Measurements from ENCODE around the gene ZDHHC14.

GRCh38 chr6:156778175-156778518, 969 bp downstream of the ARID1B start:
- PRO-cap, result bidirectional peak, plus-strand start at chr6:156778466, minus-strand start at chr6:156778348

GRCh38 chr6:156826158-156826972, 49.2 kb downstream of the ARID1B start:
- PRO-cap, result no peak

- PRO-cap, result no peak
Observed at GRCh38 chr6:156848551-156849080, 71.4 kb downstream of the ARID1B start.

DNA sequence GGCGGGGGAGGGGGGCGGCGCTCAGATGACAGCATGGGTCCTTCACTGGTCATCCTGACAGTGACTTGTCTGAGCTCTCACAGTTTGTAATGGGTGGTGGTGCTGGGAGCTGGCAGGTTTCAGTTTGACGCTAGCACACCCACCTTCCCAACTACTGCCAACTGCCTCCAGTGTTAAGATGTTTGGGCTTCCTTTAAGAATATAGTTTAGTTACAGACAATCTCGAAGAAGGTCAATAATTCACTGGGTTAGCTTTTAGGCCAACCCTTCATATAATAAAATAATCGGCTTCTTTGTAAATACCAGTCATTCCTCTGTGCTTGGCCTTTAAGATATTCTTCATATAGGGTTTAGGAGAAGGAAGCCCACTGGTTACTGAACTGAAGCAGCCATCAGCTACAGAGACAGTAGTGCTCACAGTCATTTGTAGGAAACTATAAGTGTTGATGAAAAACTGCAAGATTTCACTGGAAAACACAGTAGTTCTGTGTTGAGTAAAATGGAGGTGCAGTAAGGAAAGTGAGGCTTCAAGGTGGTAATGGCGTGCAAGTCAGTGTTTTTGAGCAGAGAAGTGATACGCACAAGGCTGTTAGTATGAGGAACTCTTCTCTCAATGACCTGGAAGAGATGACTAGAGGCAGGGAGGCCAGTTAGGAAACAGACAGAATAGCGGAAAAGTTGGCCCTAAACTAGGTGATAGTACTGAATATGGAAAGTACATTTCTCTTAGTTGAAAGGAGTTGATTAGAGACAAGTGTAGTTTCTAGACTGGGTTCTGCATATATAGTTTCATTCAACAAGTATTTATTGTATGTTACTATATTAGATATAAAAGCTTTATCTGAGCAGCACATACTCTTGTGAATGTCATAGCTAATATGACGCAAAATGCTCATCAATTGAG, 231.8 kb downstream of the ARID1B start:
- PRO-cap, result no peak

DNA sequence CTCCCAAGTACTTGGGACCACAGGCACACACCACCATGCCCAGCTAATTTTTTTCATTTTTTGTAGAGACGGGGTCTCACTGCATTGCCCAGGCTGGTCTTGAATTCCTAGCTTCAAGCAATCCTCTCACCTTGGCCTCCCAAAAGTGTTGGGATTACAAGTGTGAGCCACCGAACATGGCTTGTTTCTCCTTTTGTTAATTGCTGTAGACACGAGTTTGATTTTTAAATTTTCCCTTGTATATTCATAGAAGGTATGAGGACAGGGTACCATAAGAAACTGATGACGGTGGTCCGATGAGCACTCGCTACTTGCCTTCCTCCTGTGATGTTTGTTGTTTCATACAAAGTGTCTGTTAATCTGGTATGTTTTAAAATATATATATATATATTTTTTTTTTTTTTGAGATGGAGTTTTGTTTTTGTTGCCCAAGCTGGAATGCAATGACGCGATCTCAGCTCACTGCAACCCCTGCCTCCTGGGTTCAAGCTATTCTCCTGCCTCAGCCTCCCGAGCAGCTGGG, 260.9 kb downstream of the TMEM242 start:
- PRO-cap, result no peak

DNA sequence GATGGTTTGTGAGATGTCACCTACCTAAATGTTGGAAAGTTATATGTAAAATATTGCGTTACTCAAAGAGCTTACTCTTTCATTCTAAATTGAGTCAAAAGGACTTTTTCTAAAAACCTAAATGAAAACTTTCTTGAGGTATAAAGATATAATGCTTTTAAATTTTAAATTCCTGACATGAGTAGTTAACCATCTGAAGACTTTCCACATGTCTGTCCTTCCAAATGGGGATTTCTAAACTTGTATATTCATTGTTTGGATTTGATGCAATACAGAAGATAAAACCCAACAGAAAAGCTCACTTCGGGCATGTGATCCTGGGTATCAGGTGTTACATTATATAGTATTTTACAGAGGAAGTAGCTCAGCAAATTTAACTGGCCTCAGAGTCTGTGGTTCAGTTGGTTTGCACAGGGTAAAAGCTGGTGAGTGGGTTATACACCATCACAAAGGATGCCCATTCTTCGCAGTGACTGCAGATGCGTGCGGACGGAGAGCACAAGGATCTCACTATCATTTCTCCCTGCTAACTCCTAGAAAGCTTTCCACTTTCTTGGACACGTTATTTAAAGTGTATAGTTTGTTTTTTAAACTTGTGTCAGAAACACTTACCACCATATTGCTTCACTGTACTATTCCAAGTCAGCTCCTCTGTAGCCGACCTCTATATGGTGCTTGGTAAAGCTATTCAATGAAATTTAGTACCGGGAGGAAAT, 236.7 kb downstream of the TMEM242 start:
- PRO-cap, result no peak

- PRO-cap, result no peak
Observed at GRCh38 chr6:157207378-157208070, 115.8 kb downstream of the TMEM242 start.

DNA sequence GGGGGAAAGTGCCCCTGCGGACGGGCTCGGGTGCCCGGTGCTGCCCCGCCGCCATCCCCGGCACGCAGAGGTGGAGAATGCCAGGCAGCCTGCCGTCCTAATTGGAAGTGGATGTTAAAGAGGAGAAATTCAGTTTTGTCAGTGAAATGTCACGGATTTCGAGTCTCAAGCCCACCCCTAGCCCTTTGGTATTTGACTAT, 86.5 kb downstream of the TMEM242 start:
- PRO-cap, result no peak

DNA sequence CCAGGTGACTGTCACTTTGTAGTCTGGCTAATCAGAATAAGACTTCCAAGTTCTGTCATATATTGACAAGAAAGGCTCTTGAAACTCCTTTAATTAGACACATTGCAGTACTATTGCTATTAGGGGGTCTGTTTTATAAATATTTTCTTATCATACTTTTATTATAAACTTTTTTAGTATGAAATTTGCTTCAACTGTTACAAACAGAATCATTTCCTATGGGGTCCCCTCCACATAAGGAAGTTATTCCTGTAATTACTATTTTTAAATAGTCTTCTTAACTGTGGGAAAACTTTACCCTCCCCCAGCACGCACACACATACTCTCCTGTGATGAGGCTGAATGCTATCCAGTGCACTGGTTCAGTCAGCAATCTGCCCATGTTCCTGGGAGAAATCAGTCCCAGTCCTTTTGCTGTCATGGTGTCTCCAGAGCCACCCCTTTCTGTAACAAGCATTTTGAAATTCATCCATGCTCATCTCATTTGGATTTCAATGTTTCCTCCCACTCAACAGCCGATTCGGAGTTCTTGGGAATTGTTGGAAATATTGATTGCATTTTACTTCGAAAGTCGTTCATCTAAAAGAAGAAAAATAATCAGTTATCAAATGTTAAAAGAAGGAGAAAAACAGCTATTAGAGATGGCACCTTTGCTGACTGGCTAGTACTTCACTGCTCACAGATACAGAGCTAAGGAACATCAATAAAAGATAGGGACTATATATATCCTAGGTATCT, 30.7 kb downstream of the TMEM242 start:
- PRO-cap, result no peak

DNA sequence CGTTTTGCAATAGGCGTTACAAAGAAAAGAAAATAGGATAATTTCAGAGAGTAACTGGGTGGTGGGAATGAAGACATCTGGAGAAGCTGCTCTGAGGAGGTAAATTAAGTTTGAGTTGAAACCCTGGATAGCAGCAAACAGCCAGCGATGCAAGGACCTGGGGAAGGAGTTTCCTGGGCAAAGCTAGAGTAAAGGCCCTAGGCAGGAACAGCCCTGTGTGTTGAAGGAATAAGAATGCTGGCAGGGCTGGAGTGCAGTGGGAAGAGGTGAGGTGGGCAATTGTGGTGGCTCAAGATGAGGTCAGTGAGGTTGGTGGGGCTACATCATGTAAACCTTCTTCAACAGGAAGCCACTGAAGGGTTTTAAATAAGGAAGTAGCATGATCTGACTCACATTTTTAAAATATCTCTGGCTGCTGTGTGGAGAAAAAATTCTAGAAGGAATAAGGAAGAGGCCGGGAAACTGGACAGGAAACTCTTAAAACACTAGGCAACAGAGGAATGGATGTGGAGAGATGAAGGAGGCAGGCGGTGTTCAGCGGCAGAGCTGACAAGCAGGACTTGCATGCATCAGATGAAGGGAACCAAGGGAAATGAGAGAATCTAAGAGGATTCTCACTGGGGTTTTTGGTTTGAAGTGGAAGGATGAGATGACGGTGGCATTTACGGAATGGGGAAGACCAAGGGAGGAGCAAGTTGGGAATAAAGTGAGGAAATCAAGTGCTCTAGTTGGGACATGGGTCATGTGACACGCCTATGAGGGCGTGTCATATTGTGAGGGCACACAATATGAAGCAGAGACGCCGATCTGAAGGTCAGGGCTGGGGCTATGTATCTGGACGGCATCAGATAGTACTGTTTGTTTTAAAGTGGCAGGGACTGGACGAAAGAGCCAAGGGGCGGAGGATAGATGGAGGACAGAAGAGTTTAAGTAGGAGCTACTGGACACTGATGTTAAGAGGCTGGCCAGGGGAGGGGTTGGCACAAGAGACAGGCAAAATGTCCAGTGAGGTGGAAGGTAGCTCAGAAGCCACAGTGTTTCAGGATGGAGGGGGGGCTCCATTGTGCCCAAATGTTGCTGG, 18.3 kb downstream of the TMEM242 start:
- PRO-cap, result no peak

- PRO-cap, result no peak
Observed at GRCh38 chr6:157312011-157312751, 11.1 kb downstream of the TMEM242 start.

- PRO-cap, result no peak
Observed at GRCh38 chr6:157380744-157381607, at the start of gene ZDHHC14. Gene ZDHHC14 (plus strand): TSS chr6:157381190.

- PRO-cap, result no peak
Observed at GRCh38 chr6:157625618-157626142, 197.4 kb upstream of the SNX9 start.

- PRO-cap, result no peak
Observed at GRCh38 chr6:157632798-157633330, 190.2 kb upstream of the SNX9 start.

DNA sequence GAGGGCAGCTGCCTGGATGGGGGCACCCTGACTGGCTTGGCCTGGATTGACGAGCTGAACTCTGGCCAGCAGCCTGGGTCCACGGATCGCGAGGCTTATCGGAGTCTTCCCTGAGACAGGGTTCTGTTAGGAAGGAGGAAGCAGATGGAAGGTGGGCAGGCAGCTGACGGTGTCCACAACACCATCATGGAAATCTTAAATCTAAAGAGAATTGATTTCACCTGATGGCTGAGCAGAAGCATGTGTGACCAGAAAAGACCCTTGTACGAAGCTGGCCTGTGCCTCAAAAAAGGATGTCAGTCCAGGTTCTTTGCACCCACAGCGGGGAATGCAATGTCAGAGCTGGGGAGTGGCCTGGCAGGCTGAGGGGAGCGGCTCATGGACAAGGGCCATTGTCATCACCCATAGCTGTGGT, 109.4 kb upstream of the SNX9 start:
- PRO-cap, result no peak

DNA sequence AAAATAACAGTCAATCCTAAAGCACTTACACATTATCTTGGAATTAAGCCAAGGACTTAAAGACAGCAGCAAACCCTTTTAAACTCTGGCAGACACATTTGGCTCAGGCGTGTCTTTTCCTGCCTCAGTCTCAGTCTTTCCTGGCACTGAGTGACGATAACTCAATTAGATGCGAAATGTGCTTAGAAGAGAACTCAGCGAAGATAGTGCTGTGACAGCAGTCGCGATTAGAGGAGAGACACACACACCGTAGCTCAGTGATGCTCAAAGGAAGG, 103.7 kb upstream of the SNX9 start:
- PRO-cap, result no peak

DNA sequence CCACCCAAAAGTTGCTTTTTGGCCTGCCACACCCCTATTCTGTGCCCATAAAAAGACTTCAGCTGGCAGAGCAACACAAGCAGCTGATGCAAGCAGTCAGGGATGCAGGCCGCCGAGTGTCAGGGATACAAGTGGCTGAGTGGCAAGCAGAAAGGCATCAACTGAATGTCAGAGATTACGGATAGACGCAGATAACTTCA, 97.6 kb upstream of the SNX9 start:
- PRO-cap, result no peak

- PRO-cap, result no peak
Observed at GRCh38 chr6:157752519-157753238, 70.4 kb upstream of the SNX9 start.

GRCh38 chr6:157813141-157813635, 9.9 kb upstream of the SNX9 start:
- PRO-cap, result no peak

- PRO-cap, result unidirectional peak, plus-strand start at chr6:157823603; bidirectional peak, plus-strand start at chr6:157824298, minus-strand start at chr6:157824011
Observed at GRCh38 chr6:157823546-157824474, 764 bp downstream of the SNX9 start.

All from SP-49 (cell line).